ENCODE data around the gene MSH2.

DNA sequence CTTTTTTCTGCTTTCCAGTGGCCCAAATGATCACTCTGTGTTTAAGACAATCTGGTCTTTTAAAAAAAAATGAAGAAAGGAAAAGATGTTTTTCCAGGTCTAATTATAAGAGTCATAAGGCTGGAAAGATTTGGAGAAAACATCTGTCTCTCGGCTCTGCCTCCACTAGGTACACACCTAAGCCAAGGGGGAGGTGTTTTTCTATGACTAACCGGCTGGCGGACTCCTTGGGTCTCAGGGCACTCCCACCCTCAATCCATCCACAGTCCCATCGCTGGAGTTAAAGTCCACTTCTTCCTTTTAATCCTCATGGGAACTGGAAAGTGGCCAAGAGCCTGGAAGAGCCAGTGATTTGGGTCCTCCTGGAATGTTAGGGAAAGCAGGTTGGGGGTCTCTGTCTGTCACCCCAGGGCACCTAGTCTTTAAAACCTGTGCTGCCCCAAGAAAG, 66.6 kb downstream of the MCFD2 start:
- RRBS, result no CpG with 5 or more reads among the region's 4 CpGs

- RRBS, result no CpG with 5 or more reads among the region's 6 CpGs
These were observed 53.6 kb downstream of the MCFD2 start for GRCh38 chr2:46861959-46862466.

DNA sequence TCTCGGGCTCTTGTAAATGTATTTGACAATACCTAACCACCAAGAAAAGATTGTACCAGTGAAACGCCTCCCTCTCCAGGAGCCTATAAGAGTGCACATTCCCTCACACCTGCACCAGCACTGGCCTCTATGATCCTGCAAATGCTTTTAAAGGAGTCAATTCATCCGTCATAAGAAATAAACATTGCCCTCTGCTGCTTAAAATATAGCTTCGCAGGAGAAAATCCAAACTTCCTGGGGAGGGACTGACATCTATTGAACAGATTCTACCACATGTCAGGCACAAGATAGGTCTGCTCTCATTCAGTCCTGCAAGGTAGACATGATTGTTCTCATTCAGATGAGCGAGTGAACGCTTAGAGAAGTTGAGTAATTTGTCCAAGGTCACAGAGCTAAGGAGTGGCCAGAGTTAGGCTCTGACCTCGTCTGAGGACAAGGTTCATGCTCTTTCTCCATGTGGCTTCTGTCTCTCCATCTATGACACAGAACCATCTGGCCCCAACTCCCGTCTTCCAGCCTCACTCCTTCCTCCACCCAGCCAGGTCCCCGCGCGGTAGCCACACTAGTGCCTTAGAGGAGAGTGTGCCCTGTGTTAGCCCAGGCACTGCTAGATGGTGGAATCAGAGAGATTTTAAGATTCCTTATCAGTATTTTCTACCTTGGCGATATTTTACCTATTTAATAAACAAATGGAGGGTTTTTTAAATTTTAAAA, 38.7 kb downstream of the MCFD2 start:
- RRBS, result no CpG with 5 or more reads among the region's 12 CpGs

GRCh38 chr2:46888266-46888853, 27.2 kb downstream of the MCFD2 start:
- RRBS, result no CpG with 5 or more reads among the region's 11 CpGs

DNA sequence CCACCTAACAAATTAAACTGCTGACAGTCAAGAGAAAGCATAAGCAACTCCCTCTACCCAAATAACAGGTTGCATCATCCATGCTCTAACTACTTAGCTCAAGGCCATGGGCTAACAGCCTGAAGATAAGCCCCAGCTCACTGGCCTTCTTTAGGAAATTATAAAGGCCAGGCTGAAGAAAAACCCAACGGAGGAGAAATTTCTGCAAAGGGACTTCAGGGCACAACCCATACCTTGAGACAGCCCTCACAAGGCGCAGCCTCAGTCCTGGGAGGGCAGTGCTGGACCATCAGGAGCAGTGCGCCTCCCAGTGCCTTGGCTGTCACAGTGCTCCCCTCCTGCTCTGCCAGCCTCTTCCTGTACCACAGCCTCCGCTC, 2.2 kb downstream of the MCFD2 start:
- RRBS, result no CpG with 5 or more reads among the region's 4 CpGs

GRCh38 chr2:46956459-46957254, 15.6 kb downstream of the TTC7A start:
- RRBS, result no CpG with 5 or more reads among the region's 17 CpGs

DNA sequence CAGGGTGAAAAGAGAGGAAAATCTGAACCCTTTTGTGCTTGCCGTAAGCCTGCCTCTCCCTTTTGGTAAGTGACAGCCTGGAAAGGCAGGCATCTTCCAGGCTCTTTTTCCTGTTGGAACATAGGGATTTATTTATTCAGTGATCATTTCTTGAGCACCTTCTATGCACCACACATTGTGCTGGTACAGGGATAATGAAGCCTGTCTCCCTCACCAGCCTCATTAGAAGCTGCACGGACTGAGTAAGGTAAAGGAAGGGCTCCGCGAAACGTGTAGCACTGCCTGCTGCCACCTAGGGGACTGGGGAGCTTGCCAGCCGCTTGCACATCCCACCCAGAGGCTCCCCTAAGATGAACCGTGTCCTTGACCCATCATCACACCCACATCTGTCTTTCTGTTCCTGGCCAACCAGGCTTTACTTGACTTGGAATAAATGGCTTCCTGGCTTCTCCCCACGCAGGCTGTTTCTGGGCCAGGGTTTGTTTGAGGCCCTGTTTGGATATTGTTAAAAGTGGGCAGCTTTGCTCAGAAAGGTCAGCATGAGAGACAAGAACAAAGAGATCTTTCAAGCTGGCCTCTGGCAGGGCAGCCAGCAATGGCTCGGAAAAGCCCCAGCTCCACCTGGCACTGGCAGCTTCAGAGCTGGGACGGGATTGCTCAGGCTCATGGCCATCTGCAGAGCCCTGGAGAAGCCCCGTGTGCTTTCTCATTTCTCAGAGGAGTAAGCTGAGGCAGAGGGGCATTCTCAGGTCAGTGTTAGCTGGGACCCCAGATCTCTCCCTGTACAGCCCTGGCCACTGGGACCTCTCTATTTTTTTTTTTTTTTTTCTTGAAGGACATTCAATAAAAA, 48.0 kb downstream of the TTC7A start:
- RRBS, result no CpG with 5 or more reads among the region's 11 CpGs

DNA sequence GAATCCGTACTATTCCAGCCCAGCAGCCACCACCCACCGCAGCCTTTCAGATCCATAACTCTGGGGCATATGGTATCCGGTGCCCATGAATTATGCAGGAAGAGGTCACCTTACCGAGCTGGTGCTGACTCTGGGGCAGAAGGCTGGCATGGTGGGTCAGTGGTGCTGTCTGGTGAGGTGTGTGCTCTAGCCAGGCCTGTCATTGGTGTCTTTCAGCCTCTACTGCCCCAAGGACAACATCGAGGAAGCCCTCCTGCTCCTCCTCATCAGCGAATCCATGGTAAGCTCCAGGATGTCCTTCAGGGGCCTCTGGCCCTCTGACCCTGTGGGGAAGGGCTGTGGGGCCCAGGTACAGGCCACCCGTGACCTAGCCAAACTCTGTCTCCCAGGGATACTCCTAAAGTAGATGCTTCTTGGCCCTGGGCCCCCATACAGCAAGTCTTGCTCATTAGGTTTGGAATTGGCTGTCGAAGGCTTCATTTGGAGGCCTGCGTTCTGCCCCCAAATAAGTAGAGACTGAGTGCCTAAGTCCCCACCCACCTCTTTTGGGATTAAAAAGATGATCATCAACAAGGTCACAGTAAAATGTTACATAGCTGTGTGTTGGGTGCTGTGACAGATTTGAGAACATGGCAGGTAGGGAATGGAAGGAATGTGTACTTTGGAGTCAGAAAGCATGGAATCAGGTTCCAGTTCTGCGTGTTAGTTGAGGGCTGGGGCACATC, 54.1 kb downstream of the TTC7A start:
- RRBS, result no CpG with 5 or more reads among the region's 10 CpGs

GRCh38 chr2:47005023-47006224, 64.4 kb downstream of the TTC7A start:
- RRBS, result 78% methylated on average over 2 of the region's 26 CpGs

DNA sequence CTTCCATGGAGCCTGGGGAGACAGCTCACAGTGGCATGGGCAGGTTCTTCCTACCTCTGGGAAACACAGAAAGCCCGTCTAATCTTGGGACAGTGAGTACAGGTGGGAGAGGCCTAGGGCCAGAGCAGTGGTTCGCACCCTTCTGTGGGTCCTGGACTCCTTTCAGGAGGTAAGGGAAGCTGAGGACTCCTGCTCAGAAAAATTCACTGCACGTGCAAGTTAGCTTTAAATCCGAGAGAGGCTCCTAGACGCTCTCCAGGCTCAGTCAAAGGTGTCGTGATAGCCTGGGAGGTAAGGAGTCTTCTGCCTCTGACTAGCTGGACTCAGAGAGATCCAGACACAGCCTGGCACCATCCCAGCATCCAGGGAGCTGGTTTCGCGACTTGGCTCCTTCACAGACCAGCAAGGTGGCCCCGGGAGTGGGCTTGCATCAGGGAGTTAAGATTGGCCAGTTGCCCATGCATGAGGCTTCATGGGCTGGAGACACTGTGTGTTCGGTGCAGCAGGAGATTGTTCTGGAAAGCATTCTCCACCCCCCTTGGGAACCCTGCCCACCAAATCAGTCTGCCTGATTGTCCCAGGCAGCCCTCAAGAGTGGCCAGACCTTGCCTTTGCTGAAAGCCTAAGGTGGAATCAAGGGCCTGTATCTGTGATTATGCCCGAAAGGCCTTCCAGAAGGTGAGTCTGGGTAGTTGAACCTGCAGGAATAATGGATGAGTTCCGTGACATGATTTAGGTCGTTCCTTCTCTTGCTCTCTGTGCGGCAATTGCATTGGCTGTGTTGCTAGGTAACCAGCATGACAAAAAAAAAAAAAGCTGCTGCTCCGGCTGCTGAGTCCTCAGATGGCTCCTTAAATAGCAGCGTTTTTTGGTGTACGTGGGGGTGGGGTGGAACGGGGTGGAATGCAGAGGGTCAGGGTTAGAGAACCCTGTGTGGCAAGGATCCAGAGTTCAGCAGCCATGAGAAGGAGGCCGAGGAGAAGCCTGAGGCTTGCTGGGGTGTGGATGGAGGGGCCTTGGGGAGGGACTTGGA, 67.4 kb downstream of the TTC7A start:
- RRBS, result no CpG with 5 or more reads among the region's 19 CpGs

DNA sequence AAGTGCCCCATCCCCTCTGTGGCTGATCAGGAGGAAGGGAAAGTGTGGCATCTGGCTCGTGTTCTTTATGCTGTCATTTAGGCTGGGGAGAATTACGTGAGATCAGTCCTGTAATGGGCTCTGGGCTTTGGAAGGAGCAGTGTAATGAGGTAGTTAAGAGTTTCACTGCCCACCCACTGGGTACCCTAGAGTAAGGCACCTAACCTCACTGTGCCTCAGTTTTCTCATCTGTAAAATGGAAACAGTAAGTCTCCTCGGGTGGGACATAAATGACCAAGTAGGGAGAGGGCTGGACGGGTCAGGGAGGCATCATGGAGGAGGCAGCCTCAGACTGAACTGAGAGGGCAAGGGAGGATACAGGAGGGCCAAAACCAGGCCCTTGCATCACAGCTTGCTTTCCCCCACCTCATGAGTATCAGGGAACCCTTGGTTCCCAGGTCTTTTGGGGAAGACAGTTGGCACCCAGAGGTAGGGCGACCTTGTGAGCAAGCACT, 71.9 kb downstream of the TTC7A start:
- RRBS, result no CpG with 5 or more reads among the region's 5 CpGs

- RRBS, result no CpG with 5 or more reads among the region's 11 CpGs
These were observed 94.1 kb downstream of the TTC7A start for GRCh38 chr2:47034914-47035770.

DNA sequence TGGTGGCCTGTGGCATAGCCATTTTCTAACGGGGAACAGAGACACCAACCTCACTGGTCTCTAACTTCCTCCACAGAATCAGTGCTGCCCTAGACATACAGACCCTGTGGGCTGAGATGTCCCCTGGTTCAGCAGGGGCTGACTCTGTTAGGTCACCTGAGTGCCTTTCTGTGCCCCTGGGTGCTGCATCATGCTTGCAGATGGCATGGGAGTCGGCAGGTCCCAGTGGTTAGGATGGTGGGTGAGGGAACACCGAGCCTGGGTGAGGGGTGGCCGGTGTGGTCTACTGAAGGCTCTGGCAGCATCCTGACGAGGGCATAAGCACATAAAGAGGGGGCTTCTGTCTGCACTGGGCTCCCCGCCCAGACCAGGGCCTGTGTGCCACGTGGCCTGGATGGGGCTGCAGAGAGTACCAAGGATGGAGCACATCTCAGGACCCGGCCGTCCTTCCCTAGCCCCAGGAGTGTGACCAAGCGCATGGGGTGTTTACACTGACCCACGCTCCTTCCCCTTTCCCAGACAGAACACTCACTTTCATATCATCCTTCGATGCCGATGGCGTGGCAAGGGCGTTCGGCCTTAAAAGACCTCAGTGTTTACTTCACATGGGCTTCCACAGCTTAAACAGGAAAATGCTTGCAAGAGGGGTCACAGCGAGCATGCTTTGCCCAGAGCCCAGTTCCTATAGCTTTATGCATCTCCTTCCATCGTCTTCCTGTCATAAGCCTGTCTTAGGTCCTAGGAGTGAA, 99.0 kb downstream of the TTC7A start:
- RRBS, result no CpG with 5 or more reads among the region's 18 CpGs

GRCh38 chr2:47157237-47158106, 2.4 kb upstream of the STPG4 start:
- RRBS, result no CpG with 5 or more reads among the region's 5 CpGs

- RRBS, result no CpG with 5 or more reads among the region's 3 CpGs
These were observed 67.9 kb upstream of the EPCAM start for GRCh38 chr2:47301050-47301685.

GRCh38 chr2:47313082-47313536, 56.0 kb upstream of the EPCAM start:
- RRBS, result no CpG with 5 or more reads among the region's 6 CpGs

- RRBS, result 2% methylated on average over 15 of the region's 91 CpGs
These were observed at the start of gene MSH2 for GRCh38 chr2:47402478-47403768. MSH2 (plus strand) TSS chr2:47403156.

DNA sequence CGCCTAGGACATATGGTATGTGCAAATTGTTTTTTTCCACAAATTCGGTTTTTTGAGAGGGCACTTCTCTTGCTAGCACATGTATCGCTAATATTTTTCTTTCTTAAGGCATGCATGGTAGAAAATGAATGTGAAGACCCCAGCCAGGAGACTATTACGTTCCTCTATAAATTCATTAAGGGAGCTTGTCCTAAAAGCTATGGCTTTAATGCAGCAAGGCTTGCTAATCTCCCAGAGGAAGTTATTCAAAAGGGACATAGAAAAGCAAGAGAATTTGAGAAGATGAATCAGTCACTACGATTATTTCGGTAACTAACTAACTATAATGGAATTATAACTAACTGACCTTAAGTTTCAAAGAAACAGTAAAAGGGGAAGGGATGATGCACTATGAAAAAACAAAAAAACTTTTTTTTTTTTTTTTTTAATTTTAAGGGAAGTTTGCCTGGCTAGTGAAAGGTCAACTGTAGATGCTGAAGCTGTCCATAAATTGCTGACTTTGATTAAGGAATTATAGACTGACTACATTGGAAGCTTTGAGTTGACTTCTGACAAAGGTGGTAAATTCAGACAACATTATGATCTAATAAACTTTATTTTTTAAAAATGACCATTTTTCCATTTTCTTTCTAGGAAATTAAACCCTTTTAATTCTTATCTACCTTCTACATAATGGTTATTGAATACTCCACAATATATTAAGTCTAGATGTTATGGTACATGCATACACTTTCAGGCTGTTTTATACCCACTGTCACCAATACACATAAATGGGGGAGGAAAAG, 23.6 kb downstream of the MSH6 start:
- RRBS, result no CpG with 5 or more reads among the region's 6 CpGs

- RRBS, result no CpG with 5 or more reads among the region's 5 CpGs
These were observed 34.8 kb downstream of the FBXO11 start for GRCh38 chr2:47871262-47872038.

DNA sequence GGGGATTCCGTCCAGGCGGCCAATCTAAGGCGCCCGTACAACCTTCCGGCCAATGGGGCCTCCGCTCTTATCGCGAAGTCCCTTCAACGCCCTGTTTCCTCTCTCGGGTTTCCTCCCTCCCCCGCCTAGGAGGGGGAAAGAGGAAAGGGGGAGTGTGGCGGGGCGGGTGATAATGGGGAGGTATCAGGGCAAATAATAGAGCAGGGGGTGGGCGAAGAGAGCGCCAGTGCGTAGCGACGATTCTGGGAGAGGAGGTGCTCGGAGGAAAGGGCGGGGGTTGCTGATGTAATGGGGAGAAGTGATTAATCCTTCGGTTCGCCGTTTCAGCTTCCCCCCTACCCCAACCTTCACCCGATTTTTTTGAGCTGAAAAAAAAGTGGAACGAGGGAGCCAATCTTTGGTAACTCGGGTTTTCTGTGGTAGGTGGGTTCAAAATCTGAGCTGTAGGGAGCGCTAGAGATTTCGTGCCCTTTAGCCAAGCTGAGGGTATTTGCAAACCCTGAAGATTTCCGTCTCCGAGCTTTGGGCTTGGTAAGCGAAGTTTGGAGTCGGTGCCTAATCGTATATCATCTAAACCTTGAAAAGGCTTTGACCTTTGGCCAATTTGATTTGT, 401 bp upstream of the FBXO11 start:
- RRBS, result 1% methylated on average over 4 of the region's 33 CpGs

Data from PFSK-1 (cell line).